Mammary epithelial cell (primary cell): ENCODE measurements around the gene PLCG1.

DNA sequence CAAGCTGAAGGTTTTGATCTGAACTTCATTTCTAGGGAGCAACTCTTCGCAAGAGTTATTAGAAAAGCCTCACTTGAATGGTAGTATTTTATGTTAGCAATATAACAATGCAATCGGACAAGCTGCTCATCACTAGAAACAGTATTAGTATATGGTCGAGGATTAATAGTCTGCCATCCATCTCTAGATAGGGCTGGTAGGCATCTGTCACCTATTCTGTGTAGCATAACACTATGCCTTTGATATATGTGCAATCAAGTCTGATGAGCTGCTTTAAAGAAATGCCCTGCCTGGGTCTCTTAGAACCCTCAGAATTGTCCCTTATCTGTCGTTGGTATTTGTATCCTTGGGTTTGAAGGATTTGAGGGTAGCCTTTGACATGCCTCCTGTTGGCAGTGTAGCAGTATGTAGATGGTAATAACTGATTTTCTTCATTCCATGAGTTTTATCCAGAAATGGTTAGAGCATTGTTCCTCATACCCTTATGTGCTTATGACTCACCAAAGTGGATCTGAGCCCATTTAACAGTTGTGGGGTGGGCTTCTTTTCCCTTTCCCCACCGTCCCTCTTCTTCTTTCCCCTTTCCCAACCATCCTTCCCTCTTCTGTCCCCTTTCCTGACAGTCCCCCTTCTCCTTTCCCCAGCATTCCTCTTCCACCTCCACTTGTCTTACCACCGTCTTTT lies 44.3 kb upstream of the PLCG1 start:
- CAGE, long polyA plus RNA, result no peak
- RRBS, result no CpG with 5 or more reads among the region's 6 CpGs

DNA sequence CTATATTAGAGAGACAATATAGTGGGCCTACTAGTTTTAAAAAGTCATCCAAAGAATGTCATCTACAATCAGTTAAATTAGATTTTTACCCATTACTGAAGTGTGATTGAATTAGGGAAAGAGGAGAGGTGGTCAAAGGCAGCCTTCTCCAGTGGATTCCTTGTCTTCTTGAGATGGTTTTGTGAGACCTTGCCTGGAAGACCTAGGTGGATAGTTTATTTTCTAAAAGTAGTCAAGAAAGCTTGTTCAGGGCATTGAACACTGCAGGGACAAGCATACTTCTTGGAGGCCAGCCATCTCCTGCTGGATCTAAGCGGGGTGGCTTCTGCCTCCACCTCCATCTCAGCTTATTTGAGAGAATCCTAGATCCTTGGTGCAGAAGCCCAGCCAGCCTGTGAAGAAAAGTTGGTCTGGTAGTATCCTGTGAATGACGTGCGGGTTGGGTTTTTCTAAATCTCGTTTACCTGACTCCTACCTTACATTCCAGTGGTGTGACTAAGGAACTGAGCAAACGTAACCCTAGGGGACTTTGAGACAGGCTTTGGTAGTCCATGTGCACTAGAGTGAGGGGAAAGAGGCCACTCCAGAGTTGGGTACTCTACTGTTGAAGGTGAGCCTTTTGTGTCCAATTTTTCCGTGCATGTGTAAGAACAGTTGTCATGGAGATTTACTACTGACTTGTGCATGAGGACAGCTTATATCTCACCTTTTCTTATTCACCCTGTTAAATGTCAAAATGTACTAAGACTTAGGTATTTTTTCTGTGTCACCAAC lies 26.6 kb upstream of the PLCG1 start:
- CAGE, long polyA plus RNA, result no peak
- RRBS, result no CpG with 5 or more reads among the region's 6 CpGs

DNA sequence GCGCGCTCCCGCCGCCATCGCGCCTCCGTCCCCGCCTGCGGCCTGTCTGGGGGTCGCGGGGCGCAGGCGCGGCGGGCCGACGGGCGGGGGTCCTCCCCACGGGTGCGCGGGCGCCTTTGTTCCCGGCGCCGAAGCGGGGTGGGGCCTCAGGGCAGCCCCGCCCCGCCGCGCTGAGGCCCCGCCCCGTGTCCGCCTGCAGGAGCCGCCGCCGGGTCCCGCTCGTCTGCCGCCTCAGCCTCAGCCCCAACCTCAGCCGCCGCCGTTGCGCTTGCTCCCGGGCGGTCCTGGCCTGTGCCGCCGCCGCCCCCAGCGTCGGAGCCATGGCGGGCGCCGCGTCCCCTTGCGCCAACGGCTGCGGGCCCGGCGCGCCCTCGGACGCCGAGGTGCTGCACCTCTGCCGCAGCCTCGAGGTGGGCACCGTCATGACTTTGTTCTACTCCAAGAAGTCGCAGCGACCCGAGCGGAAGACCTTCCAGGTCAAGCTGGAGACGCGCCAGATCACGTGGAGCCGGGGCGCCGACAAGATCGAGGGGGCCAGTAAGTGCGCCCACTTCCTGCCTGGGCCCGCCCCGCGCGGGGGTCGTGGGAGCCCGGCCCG lies at the start of gene PLCG1:
Gene PLCG1, plus strand, starts transcription at position 222 of the 598 bp plus-strand sequence.
- CAGE, long polyA plus RNA, result no peak
- RRBS, result 1% methylated on average over 39 of the region's 85 CpGs

DNA sequence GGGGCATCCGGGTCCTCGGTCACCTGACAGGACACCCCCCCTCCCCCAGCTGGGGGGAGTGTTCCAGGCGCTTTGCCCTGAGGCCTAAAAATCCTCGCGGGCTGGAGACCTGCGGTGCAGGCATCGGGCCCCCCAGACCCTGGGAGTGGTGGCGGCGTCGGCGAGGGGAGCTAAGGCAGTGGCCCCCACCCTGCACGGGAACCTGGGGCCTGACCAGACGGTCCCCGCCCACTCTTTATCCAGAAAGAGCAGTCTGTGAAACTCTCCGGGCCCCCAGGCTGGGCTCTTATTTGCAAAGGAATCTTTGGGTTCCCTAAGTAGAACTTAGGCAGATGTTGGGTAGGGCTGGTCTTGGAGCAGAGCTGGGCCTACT lies 673 bp downstream of the PLCG1 start:
- CAGE, long polyA plus RNA, result no peak
- RRBS, result 6% methylated on average over 1 of the region's 15 CpGs

DNA sequence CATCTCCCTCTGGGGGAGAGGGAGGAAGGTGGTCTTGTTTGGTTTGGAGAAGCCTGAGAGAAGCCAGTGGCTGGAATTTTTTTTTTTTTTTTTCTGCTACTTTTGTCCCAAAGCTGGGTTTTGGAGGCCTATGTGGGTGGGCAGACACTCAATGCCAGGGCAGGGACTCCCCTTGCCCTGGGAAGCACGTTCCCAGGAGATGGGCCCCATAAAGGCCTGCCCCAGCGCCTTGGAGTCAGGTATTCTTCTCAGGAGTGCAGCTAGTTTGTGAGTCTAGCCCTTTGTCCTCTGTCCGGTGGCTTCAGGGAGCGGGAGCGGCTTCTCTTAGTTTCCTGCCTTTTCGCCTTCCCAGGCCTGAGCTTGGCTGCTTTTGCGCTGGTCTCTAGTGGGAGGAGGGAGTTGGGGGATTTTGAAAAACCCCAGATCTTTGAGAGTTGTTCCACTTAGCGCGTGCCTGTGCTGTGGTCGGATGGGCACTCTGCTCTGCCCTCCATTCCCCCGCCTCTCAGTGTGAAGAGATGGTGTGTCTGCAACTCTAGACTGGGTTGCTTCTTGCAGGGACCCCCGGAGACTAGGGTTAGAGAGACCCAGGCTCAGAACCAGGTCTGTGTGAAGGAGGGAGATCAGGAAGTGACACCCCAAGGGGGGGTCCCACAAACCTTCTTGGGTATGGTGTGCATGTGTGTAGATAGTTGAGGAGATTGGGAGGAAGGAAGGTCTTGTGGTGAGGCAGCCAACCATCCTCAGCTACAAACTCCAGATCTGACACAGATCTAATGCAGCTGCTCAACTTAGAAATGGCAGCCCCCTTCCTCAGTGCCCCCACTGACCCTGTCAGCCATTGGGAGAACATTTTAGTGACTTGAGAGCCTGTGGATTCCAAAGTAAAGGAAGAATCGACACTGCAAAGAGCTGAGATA lies 1.3 kb downstream of the PLCG1 start:
- CAGE, long polyA plus RNA, result no peak
- RRBS, result no CpG with 5 or more reads among the region's 13 CpGs

DNA sequence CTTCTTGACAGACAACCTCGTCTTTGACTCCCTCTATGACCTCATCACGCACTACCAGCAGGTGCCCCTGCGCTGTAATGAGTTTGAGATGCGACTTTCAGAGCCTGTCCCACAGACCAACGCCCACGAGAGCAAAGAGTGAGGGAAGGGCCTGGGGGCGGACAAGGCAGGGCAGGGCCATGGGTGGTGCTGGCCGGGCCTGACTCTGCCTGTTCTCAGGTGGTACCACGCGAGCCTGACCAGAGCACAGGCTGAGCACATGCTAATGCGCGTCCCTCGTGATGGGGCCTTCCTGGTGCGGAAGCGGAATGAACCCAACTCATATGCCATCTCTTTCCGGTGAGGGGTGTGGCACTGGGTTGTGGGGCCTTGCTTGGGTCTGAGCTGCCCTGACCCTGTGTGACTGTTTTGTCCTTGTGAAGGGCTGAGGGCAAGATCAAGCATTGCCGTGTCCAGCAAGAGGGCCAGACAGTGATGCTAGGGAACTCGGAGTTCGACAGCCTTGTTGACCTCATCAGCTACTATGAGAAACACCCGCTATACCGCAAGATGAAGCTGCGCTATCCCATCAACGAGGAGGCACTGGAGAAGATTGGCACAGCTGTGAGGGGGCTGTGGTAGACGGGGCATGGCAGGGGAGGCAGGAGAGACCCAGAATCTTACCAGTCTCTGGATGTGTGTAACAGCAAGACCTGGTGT lies 29.1 kb downstream of the PLCG1 start:
- CAGE, long polyA plus RNA, result no peak
- RRBS, result no CpG with 5 or more reads among the region's 24 CpGs

DNA sequence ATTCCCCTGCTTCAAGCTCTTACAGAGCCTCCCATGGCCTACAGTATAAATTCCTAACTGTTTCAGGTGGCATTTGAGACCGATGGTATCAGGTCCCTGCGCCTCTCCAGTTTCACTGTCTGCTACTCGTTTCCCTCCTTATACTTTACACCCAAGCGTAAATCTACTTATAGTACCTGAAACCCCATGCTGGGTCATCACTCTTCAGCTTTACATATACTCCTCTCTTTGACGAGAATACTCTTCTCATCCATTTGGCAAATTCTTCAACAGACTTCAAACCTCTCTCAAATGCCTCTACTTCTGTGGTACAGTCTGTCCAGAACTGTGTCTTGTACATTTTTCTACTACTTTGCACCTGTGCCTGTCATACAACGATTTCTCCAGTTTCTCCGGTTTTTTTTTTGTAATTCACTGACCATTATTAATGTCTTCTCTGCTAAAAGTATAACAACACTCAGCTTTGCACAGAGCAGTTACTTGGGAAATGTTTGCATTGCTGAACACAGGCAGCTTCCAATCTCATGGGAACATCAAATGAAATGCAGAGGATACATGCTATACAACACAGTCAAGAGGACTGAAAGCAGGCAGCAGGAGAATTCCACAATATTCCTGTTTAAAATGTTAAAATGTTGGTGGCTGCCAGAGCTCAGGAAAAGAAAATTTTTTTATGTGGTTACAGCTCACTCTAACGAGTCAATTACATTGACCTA lies 69.4 kb downstream of the ZHX3 start:
- CAGE, long polyA plus RNA, result no peak
- RRBS, result no CpG with 5 or more reads among the region's 8 CpGs

DNA sequence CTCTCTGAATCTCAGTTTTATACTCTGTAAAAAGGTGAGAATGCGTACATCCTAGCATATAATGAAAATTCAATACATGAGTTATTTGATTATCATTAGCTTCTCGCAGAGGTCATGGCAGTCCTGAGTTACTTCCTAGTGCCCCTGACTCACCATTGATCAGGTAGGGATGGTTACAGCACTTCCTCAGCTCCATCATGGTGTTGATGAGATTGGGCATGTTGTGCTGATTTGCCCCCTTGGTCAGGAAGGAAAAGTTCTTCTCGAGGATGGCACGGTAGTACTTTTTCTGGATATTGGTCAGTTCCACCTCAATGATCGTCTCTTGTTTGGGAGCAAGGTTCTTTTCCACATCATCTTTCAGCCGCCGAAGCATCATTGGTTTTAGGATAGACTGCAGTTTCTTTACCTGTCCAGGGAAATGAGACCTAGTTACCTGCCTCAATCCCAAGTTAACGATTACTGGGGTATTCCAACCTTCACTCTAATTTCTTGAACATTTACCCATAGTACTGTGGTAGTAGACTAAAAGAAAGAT lies 117.7 kb upstream of the EMILIN3 start:
- CAGE, long polyA plus RNA, result no peak
- RRBS, result no CpG with 5 or more reads among the region's 8 CpGs

- CAGE, long polyA plus RNA, result no peak
- RRBS, result no CpG with 5 or more reads among the region's 9 CpGs
These were observed 23.6 kb downstream of the CHD6 start for GRCh38 chr20:41594396-41595229.

DNA sequence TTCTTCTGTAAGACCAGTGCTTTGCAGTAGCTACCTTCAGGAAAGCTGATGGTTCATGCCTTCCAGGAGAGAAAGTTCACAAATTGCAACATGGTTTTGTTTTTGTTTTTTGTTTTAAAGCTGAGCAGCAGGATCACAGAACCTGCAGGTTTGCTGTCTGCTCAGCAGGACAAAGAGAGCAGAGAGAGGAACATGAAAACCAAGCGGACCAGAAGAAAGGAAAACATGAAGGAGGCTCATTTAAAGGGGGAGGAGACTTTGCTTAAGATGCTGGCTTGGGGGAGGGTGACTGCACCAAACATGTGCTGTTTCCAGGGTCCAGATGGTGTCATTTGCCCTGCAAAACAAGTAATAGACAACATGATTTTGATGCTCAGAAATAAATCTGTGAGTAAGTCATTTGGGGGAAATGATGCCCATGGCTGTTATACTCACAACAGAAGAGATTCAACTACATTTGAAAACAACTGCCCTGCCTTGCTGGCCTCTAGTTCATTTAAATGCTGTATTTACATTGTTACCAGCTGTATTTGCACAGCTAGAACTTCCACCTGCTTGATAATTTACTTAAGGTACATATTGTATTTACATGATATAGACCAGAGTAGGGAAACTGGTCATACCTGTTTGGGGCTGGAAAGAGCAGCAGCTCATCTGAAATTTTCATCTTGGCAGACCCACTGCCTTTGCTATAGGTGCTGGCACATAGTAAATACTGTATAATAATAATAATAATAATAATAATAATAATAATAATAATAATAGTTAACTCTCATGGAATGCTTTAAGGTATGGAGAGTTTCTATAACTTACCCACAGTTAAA lies 32.2 kb upstream of the CHD6 start:
- CAGE, long polyA plus RNA, result no peak
- RRBS, result no CpG with 5 or more reads among the region's 1 CpG

DNA sequence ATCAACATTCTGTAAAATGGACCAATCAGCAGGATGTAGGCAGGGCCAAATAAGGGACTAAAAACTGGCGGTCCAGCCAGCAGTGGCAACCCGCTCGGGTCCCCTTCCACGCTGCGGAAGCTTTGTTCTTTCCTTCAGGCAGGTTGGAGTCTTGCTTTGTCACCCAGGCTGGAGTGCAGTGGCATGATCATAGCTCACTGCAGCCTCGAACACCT lies 1.4 kb upstream of the SRSF6 start:
- CAGE, long polyA plus RNA, result no peak
- RRBS, result no CpG with 5 or more reads among the region's 6 CpGs

DNA sequence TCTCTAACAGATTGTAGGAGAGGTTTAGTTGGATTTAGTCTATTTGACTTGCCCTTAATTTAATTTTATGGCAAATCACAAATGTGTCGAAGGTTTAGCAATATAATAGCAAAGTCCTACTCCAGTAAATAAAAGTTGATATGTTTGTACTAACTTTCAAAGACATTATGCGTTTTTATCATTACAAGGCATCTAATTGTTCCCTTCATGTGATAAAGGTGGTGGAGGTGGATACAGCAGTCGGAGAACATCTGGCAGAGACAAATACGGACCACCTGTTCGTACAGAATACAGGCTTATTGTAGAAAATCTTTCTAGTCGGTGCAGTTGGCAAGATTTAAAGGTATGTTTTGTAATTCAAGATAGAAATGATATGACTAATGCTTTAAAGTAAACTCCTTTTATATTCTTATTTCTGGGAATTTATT lies 1.9 kb downstream of the SRSF6 start:
- CAGE, long polyA plus RNA, result no peak
- RRBS, result no CpG with 5 or more reads among the region's 6 CpGs

DNA sequence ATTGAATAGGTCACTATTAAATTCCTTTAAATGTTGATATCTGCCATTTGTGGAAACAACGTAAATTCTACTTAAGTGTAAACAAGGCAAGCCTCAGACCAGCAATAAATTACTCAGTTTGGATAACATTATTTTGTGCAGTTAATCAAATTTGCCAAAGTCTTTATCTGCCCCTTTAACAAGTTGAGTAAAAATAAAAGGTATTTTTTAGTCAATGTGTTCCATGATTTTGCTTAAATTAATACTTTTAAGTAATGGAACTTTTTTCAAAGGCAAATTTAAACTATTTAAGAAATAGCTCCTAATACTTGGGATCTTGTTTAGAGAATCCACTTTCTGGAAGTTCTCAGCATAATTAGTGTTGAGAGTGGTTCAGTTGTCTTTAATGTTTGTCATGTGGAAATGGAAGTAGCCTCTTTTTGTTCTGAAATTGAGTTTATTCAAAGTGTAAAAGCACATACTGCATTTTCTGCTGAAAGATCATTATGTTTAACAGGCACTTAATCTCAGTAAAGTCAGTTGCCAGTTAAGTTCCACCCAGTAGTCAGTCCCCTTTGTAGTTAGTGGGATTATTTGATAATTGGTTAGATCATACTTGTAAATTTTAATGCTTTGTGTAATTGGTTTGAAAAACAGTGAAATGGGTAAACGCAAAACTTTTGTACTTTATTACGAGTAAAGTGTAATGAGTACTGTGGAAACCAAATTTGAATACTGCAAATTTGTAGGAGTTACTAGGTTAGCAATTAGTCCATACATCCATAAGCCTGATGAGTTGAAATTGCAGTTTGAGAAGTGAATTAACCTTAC lies 4.1 kb downstream of the SRSF6 start:
- CAGE, long polyA plus RNA, result no peak
- RRBS, result no CpG with 5 or more reads among the region's 3 CpGs

GRCh38 chr20:43463030-43464035 lies 5.6 kb downstream of the SRSF6 start:
- CAGE, long polyA plus RNA, result no peak
- RRBS, result no CpG with 5 or more reads among the region's 5 CpGs

DNA sequence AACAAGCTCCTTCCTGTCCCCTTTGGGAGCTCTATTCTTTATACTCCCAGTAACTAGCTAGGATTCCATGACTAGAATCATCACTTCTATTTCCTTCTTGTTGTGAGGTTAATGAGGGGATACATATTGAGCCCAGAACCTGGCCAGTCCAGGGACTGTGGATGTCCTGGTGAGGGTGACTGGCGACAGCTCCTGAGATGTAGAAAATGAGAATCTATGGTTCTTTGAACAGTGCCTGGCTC lies 21.9 kb upstream of the TOX2 start:
- CAGE, long polyA plus RNA, result no peak
- RRBS, result no CpG with 5 or more reads among the region's 1 CpG

DNA sequence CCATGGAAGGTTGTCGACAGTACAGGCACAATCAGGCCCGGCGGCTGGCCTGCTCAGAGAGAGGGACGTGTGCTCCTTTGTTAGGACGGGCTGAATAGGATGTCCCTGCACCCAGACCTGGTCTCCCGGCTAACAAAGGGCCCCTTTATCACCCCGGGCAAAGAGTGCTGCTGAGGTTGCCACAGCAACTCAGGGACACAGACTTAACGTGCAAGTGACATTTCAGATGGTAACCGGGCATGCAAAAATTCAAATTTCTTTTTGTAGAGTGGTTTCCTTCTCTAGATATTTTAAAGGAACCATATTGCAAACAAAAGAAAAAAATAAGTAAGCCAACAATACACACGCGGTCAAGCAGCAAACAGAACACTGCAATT lies 10.4 kb upstream of the TOX2 start:
- CAGE, long polyA plus RNA, result no peak
- RRBS, result 78% methylated on average over 7 of the region's 11 CpGs

DNA sequence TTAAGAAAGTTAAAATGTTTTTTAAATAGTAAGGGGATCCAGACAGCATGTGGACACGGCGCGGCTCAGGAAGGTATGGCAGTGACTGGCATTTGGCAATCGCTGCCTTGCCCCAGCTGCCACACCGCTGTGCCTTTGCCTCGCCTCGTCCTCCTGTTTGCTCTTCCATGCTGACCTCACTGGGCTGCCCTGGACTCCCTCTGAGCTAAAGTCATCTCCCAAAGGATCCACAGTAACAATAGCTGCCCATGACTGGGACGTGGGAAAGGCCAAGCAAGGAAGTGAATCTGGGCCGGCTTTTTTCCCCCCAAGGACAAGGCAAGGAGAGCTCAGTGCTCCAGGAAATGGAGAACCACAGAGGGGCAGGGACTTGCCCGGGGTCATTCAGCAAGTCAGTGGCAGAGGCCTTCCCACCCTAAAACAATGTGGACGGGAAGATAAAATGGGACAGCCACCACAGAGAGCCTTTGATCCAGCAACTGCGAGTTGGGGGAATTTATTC lies 48.1 kb downstream of the JPH2 start:
- CAGE, long polyA plus RNA, result no peak
- RRBS, result 60% methylated on average over 2 of the region's 12 CpGs

DNA sequence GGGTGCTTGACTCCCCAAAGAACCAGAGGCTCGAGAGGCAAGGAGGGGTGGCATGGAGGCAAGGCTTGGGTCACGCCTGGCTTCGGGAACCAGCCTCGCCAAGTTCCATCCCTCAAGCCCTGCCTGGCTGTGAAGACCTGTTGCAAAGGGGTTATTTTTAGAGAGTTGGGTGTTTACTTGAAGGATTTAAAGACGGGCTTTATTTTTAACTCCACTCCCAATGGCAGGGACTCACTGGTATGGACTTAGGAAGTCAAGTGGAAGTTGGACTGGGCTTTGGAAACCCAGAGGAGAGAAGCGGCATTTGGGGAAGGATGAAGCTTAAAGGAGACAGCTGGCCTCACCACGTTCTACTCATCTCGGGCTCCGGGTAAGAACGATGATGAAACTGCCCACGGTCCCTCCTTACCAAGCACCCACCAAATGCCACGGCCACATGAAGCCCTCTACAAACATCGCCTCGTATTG lies 43.0 kb downstream of the JPH2 start:
- CAGE, long polyA plus RNA, result no peak
- RRBS, result no CpG with 5 or more reads among the region's 14 CpGs

DNA sequence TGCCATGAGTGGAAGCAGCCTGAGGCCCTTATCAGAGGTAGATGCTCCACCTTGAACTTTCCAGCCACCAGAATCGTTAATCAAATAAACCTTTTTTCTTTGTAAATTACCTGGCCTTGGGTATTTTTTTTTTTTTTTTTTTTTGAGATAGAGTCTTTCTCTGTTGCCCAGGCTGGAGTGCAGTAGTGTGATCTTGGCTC lies 18.0 kb downstream of the JPH2 start:
- CAGE, long polyA plus RNA, result no peak
- RRBS, result no CpG with 5 or more reads among the region's 1 CpG

- CAGE, long polyA plus RNA, result no peak
- RRBS, result no CpG with 5 or more reads among the region's 9 CpGs
These were observed 15.5 kb downstream of the JPH2 start for GRCh38 chr20:44171202-44172143.